Bronchus fibroblast of lung (primary cell): ENCODE measurements around the genes EXOSC5, CEACAM3 and ERF.

- RAMPAGE, long total RNA = no peak
These were observed 765 bp upstream of the CCDC97 start for GRCh38 chr19:41309146-41309667.

DNA sequence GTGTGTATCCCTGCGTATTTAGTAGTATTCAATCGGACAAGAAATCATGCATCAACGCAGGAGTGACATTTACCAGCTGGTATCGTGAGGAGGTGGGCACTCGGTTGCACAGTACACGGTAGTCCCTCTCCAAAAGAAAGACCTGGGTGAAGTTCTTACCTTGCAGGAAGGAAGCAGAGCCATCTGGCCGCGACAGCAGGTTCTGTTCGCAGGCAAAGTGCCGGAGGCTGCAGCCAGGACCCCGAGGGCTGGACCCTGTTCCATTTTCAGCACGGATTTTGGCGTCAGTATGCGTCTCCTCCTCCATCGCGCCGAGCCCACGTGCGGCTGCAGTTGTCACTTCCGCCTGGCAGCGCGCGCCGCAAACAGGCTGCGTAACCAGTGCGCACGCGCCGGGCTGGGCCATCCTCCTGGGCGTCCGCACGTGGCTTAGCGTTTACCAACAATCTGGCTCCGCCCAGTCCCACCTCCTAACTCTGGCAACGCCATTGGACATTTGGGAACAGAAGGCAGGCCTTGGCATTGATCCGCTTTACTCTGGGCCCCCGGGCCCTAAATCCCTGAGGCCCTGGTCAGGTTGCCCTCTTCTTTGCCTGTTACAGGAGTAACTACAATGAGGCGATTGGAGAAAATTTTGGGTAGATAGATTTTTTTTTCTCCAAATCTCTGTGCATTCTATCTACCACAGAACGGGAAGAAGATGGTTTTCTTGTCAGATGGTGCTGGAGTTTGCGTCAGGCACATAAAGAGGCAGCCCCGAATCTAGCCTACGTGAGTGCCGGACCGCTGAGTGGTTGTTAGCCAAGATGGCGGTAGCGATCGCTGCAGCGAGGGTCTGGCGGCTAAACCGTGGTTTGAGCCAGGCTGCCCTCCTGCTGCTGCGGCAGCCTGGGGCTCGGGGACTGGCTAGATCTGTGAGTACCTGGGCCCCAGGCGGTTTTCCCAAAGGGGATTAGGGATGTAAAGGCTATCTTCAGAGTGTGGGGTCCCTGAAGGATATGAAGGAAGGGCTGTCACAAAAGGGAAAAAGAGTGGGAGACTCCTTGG, at the start of gene EXOSC5:
Gene EXOSC5, minus strand, starts transcription at position 338 of the 1,047 bp plus-strand sequence.
- RAMPAGE, long total RNA = start-site peak on the minus strand centred at position 335 of the sequence, 44 bp wide, 591 and 294 reads in 2 replicates

DNA sequence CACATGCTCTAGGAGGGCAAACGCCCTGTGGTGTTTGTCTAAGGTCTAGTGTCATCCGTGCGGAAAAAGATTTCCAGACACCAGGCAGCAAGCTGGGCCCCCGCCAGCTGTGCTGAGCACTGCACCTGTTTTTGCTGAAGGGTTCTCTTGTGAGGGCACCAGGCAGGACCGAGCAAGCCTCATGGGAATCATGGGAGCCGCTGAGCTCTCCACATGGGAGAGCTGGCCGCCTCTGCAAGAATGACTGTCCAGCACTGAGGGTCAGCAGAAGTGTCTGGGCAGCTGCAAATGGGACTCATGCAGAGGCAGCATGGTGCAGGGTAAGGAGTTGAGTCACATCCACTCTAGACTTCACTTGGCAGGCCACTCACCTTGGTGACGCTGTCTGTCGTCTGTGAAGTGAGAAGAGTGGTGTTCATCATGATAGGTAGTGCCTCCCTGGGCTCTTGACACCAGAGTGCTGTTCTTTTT, 12.0 kb downstream of the B3GNT8 start:
- RAMPAGE, long total RNA = no peak

GRCh38 chr19:41420329-41421164, 6.6 kb downstream of the B3GNT8 start:
- RAMPAGE, long total RNA = no peak

DNA sequence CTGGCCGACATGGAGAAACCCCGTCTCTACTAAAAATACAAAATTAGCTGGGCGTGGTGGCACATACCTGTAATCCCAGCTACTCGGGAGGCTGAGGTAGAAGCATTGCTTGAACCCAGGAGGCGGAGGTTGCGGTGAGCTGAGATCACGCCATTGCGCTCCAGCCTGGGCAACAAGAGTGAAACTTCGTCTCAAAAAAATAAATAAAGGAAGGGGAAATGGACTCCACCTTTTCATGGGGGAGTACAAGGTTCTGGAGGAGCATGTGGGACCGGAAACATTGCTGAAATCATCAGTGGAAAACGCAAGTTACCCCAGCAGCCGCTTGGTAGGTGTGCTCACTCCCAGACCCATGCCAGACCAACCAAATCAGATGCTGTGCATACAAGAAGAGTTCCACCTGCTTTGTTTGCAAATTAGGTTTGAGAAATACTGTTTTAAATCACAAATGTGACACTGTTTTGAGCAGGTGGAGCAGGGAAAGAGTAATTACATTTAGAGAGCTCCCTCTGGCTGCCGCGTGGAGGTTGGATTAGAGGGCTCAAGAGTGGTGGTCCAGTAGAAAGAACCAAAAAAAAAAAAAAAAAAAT, 4.8 kb downstream of the ERICH4 start:
- RAMPAGE, long total RNA = no peak

GRCh38 chr19:41456526-41456952, 13.6 kb downstream of the ERICH4 start:
- RAMPAGE, long total RNA = no peak

GRCh38 chr19:41740670-41741543, 14.4 kb upstream of the CEACAM6 start:
- RAMPAGE, long total RNA = no peak

DNA sequence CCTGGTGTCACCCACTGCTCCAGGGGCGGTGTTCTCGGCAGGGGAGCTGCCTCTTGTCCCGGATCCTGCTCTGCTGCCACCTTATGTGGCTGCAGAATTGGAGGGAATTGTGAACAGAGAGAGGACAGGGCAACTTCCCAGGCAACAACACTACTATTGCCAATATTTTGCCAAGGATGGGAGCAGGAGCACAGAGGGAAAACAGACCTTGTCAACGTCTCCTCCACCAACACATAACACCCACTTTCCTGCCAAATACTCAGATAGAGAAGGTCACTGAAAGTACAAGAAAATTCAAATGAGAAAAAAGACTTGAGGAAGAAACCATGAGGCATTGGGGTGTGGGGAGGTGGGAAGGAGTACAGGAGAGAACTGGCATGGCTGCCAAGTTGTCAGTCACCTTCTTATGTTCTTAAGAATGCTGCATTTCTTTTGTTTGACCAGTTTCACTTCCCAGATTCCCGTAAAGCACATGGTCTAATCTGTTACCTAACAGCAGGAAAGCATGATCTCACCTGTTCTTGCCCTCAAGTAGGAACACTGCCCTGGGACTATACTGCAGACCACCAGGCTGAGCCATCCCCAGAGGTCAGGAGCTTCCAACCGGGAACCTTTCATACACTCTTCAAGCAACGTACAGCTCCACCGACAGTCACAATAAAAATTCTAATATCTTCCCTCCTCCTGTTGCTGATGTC, 4.7 kb upstream of the CEACAM6 start:
- RAMPAGE, long total RNA = no peak

- RAMPAGE, long total RNA = no peak
These were observed at the start of gene CEACAM3 for GRCh38 chr19:41796363-41796899. Gene CEACAM3, plus strand, starts transcription at chr19:41796587.

- RAMPAGE, long total RNA = no peak
These were observed 908 bp downstream of the CD79A start for GRCh38 chr19:41877899-41878474.

DNA sequence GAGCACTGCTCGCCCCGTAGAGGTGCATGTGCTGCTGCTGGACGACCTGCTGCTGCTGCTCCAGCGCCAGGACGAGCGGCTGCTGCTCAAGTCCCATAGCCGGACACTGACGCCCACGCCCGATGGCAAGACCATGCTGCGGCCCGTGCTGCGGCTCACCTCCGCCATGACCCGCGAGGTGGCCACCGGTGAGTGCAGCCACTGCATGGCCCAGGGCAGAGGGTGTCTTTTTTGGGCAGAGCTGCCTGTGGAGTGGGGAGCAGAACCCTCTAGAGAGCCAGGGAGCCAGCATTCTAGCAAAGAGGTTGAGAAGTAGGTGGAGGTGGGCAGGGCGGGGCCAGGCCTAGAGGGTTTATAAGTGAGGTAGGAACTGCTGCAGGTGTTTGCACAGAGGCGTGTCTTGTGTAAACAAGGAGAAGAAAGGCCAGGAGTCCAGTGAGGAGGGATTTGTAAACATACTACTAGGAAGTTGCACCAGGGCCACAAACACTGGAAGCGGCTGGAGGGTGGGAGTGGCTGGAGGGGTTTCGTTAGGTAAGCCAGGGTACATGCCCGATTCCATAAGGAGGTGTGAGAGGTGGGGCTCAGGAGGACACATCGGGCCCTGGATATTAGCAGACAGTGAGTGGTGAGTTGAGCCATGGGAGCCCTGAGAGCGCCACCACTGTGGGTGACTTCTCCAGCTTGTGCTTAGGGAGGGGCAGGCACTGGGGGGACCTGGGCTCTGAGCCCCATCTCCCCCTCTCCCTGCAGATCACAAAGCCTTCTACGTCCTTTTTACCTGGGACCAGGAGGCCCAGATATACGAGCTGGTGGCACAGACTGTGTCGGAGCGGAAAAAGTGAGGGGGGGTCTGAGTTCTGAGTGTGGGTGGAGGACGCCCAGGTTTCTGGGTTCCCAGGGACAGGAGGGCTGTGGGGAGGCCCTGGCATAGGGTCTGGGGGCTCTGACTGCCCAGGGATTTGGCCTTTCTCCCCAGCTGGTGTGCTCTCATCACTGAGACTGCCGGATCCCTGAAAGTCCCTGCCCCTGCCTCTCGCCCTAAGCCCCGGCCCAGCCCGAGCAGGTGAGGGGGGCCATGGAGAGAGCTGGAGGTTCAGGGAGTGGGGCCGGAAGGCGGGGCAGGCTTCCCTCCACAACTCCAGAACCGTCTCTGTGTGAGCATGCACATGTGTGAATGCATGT, 21.6 kb downstream of the ARHGEF1 start:
- RAMPAGE, long total RNA = no peak

DNA sequence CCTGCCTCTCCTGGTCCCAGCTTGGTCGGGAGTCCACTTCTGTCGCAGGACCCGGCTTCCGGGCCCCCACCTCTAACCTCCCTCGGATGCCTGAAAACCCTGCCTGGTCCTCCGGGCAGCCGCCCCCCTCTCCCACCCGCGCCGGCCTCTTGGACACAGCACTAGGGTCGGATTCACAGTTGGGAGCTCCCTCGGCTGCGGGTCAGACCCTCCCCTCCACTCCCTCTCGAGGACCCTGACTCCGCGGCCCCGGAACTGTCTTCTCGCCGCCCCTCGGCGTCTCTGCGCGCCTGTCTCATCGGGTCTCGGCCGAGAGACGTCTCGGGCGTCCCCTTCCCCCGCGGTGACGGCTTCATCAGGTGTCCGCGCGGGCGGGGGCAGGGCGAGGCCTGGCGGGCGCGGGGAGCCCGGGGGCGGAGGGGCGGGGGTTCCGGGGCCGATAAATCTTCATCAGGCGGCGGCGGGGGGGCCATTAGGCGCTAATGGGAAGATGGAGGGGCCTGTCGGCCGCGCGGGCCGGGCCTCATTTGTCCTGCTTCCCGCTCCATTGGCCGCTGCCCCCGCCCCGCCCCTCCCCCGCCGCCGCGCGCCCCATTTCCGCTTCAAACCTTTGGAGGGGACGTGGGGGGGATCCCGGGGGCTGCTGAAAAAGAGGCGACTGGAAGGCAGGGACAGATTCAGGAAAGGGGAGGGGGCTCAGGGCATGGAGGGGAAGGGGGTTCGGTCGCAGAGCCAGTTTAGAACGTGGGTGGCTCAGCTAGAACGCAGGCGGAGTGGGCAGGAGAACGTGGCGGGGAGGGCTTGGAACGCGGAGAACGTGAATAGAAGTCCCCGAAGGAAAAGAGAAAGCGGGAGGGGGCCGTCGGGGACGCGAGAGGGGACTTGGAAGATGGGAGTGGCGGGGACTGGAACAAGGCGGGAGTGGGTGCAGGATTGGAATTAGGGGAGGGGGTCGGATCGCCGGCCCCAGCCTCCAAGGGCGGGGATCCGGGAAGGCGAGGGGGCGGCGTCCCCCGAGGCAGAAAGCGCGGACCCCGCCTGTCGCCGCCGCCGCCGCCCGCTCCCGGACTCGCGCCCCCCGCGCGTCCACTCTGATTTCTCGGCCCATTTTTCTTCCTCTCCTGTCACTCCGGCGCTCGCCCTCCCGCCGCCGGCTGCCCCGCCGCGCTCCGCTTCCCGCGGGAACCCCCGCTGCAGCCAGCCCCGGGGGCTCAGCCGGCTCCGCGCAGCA, 12.0 kb upstream of the ERFL start:
- RAMPAGE, long total RNA = no peak

- RAMPAGE, long total RNA = no peak
These were observed 9.2 kb downstream of the ZNF526 start for GRCh38 chr19:42228987-42230114.

DNA sequence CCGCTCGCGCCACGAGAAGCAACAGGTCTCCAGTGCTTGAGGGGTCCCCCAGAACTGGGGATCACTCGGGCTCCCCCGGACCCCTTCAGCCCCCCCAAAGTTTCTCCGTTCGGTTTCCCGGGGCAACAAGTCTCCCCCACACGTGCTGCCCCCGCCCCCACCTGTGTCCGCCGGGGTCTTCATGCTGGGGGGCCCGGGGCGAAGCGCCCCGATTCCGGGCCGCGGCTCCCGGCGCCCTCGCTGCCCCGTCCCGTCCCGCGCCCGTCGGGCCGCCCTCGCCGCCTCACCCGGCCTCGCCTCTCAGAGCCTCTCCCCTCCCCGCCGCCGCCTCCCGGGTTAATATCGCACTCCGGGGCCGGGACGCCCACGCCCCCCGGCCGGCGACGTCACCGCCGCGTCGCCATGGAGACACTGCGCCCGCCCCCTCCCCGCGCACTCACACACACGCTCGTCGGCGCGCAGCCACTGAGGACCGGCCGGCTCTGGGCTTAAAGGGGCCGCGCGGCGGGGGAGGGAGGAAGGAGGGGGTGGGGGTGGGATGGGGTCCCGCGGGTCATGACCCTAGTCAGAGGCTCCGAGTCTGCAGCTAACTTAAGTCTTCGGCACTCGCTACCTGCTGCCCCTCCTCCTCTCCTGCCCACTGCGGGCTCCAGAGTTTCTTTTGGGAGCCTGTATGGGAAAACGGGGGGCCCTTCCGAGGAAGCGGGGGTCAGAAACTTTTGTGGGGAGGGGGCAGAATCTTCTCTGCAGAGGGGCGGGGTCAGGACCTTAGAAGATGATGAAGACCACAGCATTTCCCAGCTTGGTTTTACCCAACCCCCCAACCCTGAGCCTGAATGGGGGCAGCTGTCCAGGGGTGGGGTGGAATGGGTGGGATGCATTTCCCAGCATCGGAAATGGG, at the start of gene ERF:
Gene ERF, minus strand, starts transcription at position 312 of the 901 bp plus-strand sequence.
- RAMPAGE, long total RNA = no peak

DNA sequence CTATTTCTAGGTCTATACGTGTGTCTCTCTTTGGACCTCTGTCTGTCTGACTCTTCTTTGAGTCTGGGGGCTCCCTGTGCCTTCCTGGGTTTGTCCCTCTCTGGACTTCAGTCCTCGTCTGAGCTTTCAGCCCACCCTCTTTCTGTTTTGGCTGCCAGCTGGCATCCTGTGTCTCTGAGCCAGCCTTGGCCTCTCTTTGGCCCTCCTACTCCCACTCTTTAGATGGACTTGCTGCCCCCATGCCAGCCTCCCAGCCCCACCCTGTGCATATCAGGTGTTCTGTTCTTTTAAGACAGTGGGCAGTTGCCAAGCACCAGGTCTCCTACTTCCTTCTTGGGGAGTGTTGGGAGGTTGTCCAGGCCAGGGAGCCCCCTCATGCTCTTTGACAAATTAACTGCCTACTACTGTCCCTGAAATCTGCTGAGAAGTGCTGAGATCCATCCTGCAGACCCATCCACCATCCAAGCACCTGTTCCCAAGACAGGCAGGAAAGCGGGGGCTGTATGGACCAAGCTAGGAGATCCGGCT, 9.4 kb downstream of the CIC start:
- RAMPAGE, long total RNA = no peak

DNA sequence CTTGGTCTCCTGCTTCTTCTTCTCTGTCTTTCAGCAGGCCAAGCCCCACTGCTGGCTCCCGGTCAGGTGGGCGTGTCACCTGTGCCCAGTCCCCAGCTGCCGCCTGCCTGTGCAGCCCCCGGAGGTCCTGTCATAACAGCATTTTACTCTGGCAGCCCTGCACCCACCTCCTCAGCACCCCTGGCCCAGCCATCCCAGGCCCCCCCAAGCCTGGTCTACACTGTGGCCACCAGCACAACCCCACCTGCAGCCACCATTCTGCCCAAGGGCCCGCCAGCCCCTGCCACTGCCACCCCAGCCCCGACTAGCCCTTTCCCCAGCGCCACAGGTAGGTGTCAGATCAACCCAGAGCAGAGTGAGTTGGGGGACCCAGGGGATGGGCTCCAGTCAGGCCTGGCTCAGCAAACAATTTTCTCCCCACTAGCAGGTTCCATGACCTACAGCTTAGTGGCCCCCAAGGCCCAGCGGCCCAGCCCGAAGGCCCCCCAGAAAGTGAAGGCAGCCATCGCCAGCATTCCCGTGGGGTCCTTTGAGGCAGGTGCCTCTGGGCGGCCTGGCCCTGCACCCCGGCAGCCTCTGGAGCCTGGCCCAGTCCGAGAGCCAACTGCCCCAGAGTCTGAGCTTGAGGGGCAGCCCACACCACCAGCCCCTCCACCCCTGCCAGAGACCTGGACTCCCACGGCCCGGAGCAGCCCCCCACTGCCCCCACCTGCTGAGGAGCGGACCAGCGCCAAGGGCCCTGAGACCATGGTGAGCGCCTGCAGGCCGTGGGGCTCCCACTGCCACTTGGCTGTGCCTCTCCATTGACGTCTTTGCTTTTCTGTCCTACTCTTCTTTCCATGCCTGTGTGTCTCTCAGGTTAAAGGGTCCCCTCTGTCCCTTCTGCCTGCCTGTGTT, 9.2 kb upstream of the PRR19 start:
- RAMPAGE, long total RNA = no peak

DNA sequence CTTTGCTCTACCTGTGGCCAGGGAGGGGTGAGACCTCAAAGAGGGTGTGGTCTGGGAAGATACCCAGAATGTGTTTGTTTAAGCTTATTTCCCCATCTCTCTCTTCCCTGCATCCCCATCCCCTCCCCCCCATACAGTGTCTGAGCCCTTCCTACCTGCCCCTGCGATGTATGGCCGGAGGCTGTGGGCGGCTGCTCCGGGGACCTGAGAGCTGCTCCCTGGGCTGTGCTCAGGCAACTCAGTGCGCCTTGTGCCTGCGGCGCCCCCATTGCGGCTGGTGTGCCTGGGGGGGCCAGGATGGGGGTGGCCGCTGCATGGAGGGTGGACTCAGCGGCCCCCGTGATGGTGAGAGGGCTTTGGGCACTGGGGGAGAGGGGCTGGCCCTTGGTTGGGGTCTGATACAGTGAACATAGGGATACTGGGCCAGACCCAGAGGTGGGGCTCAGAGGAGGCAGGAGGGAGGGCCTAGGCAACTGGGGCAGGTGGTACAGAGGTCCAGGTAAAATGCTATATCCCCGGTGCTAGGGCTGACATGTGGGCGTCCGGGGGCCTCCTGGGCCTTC, 21.7 kb downstream of the CNFN start:
- RAMPAGE, long total RNA = no peak

DNA sequence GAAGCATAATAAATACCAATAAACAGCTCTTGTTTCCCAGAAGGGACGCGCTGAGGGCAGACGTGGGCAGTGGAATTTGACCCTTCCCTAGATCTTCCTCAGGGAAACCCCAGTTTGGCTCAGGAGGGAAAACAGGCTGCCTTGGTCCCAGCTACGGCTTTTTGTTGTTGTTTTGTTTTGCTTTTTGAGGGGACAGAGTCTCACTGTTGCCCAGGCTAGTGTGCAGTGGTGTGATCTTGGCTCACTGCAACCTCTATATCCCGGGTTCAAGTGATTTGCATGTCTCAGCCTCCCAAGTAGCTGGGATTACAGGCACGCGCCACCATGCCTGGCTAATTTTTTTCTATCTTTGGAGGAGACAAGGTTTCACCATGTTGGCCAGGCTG, 11.2 kb downstream of the CNFN start:
- RAMPAGE, long total RNA = no peak

DNA sequence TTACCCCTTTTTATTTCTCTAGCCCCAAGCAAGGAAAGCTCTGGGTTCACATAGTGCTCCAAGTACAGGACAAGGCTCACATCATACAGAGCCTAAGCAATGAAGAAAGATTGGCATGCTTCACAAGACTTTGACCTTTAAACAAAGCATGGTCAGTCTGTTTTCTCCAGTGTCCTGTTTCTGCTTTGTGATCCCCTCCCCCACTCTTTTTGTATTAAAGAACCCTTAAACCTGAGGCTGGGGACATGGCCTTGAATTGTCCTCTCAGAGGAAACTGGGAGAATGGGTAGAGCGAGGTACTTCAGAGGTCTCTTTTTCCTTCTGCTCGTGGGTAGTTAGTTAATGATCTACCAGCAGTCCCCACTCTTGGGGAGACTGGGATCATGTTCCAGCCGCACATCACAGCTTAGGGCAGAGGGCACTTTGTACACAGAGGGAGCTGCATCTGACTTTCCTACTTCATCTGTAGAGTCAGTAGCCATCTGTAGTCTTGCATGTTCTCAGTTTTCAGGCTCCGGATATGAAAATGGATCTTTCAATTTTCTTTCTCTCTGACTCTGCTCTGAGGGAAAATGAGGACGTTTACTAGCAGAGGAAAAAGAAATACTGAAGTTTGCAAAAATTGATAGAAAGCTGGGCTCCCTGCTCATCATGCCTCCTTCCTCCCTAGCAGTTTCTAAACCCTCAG, 30.5 kb downstream of the CEACAM1 start:
- RAMPAGE, long total RNA = no peak

DNA sequence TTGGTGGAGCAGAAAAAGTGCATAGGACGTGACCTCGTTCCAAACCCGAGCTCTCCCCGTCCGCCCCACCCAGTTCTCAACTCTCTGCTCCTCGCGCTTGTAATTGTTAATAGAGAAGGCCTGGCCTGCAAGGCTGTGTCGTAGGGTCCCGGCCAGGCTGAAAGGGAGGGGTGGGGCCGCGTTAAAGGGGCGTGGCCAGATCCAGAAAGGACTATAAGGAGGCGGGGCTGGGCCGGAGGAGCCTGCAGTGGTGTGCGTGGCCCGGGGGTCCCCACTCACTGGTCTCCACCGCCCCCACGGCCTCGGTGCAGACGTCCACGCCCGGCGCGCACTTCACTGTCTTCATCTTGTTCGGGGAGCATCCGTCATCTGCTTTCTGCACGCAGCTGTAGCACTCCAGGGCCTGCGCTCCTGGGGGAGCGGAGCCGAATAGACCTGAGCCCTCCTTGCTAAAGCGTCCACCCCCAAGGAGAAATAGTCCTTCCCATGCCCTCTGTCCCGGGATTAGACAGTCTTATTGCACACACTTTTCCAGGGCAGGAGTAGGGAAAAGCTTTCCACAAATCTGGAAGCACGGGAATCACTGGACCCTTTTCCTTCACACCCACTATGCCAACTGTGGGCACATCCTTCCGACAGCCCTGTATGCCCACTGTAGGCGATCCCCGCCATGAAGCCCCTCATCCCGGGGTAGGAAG, 1.2 kb downstream of the LYPD3 start:
- RAMPAGE, long total RNA = no peak